Monocyte (primary cell): ENCODE results near the genes DHDDS and WDTC1.

DNA sequence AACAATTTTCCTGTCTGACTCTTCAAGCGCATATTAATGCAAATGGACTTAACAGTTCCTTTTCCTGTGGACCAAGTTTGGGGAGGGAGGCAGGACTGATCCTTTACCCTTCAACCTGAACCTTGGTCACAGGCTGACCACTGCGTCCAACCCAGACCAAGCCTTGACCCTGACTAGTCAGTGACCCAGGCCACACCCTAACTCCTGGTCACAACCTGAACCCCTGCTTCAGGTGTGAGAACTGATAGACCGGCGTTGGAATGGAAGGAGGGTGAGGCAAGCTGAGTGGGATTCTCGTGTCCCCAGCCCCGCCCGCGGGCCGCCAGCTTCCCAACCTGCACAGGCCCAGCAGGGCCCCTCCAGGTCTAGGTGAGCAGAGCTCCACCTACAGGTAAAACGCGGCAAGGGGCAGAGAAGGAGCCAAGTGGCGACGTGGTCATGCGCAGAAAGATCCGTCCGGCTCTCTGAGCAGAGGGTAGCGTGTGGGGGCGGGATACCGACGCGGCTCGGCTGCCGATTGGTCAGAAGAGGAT lies 372 bp upstream of the CEP85 start:
- PRO-cap, 2 experiments: no peak in any of the 2 experiments

DNA sequence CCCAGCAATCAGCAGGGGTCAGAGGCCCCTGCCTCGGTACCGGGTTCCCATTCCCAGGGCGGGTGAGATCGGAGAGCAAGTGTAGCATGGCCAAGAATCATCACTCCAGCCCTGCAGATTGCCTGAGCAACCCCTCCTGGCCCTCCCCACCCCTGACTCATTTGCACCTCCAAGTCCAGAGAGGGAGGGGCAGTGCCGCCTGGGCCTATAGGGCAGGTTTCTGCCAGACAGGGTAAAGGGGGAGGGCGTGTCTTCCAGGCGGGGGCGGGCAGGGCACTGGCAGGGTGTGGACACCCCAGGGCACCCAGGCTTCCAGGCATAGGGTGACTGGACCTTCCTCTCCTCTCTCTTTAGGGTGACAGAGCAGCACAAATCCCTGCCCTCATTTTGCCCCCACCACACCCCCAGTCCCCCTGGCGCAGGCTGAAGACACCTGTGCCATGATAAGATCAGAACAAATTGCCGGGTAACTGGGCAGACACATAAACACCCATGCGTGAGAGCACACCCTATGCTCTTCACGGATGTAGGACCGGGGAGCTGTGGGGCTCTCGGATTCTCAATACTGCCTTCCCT lies 3.2 kb upstream of the CRYBG2 start:
- PRO-cap, 2 experiments: no peak in any of the 2 experiments

DNA sequence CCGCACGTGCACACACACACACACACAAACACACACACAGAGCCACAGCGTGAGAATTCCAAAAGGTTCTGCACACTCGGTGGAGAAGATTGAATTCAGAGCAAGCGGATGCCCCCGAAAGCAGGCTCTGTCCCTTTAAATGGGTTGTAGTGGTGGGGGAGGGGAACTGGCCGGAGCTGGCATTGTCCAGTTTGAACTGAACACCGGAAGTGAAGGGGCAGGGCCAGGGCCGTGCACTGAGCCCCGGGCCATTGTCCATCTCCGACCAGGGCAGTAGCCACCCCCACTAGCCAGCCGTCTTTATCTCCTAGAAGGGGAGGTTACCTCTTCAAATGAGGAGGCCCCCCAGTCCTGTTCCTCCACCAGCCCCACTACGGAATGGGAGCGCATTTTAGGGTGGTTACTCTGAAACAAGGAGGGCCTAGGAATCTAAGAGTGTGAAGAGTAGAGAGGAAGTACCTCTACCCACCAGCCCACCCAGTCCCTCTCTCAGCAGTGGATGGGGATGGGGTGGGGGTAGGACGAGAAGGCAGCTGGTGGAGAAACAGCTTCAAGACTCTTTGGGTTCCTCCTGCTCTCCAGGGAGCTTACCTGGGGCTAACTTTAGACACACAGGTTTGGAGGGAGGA lies 1.2 kb upstream of the LIN28A start:
- PRO-cap, 2 experiments: no peak in any of the 2 experiments

DNA sequence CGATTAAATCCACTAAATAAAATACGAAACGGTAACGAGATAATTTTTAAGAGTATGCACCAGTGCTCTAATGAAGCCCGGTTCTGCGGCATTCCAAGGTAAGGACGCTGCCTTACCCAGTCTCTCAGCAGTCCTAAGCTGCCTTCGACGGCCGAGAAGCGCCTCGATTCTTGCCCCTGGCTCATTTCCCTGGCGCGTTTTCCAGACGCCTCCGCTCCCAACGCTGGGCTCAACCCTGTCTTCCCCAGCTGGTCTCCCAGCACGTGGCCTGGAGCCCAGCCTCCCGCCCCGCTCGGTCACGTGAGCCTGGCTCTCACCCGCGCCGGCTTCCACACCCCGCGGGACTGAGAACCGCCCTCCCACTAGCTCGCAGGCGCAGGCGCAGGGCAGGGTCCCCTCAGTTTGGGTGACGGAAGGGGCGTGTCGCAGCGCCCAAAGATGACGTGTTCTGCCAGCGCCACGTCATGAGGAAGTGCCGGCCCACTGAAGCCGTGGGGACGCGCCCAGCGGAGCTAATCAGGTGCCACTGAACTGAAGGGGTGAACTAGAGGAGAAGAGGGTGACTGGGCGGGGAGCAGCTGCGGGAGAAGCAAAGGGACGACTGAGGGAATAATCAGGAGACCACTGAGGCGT lies at the start of gene DHDDS:
TSS of gene DHDDS (plus strand) at position 465 of the 633 bp plus-strand sequence.
- PRO-cap, 2 experiments: peak in 2 of 2 experiments; most common plus-strand start position 547 of the sequence (in 2); most common minus-strand start position 341 of the sequence (in 1)

DNA sequence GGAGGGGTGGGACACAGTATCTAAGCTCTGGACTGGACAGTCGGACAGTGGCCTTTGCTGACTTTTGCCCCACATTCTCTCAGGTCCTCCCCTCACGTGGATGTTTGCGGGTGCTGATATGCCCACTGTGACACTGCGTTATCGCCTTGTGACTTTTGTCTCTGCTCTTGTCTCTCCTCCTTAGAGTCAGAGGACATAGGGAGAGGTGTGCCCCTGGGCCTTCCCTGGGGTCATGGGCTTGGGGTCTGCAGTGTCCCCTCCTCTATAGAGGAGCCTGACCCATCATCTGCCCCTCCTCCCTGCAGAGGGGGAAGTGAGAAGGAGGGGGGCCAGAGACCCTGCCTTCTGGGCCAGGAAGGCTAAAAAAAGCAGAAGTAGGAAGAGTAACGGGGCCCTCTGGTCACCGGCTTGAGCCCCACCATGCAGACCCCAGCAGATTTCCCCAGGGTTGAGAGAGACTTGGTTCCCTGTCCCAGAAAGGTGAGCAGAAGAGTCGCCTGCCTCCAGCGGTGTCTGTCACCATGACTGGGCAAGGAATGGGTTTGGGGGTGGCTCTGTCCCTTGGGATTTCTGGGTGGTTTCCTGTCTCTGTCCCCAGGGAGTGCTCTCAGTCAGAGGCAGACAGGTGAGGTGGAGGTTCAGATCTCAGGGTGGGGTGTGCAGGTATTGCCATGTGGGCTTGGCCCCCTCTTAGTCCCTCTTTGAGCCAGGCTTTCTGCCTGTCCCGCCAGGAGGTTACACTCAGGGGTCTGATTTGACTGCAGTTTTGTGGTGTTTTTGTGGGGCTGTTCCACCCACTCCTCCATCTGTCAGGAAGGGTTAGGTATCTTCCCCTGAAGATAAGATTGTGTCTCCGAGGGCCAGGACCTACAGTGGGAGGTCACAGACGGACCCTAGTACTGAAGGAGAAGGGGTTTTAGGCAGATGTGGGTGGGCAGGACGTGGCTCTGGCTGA lies 13.5 kb downstream of the RPS6KA1 start:
- PRO-cap, 2 experiments: peak in 2 of 2 experiments; most common plus-strand start position 183 of the sequence (in 2); most common minus-strand start position 49 of the sequence (in 1)

DNA sequence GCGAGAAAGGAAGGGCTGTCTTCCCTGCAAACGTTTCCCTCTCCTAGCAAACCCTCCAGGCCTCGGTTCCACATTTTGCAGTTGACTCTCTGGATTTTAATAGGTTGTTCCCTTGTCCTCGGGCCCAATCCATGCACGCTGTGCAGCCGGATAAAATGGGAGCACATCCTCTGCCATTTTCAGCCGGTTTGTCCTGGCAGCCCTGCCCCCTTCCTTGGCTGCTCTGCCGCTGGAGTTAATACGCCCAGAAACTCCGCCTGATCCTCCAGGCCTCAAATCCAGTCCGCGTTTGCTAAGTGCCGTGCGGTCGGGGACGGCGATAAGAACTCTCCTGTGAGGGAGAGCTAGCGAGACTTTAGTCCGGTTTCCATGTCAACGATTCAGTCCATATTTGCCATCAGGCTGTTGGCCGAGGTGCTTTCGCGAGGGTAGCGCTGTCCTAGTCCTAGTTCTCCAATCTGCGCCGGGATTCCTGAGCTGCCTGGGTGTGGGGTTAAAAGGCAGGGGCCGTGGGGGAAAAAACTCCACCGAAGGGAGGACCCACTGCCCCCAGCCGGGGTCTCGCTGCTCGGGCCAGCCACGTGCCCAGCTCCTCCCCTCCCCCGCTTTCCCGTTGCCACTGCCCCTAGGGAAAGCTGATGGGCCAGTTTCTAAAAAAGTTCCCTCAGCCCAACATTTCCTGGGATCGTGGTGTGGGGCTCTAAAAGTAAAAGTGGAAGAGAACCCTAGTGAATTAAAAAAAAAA lies 2.8 kb upstream of the ARID1A start:
- PRO-cap, 2 experiments: peak in 1 of 2 experiments; most common plus-strand start position 358 of the sequence (in 1)

DNA sequence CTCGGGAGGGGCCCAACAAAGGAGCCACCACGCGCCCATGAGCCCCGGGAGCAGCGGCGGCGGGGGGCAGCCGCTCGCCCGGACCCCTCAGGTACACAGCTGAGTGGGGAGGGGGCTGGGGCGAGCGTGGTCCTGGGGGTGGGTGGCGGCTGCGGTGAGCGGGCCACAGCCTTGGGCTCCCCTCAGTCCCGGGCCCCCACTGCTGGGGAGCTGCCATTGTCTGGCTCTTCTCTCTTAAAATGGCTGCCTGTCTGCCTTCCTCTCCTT lies 1.6 kb downstream of the ARID1A start:
- PRO-cap, 2 experiments: no peak in any of the 2 experiments

DNA sequence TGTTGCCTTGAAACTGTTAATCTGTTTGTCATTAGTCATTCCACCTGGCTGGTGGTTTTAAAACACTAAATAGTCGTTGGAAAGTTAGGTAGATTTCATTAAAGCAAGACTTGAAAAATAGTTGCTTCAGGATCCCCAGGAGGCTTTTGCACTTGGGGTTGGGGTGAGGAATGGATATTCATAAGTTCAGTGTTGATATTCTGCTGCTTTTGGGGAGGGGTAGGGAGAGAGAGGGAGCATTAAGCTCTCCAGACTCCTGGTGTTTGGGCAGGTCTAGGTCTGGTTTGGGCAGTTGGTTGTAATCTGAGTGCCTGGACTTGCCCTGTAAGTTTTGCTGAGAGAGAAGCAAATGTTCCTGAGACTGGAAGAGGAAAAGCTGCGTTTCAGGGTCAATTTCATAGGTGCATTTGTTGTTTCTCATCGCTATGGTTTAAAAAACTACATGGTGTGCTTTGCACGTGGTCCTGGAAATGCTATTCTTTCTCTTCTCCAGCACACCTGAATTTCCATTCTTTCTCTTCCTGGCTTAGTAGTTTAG lies 6.1 kb downstream of the ARID1A start:
- PRO-cap, 2 experiments: no peak in any of the 2 experiments

DNA sequence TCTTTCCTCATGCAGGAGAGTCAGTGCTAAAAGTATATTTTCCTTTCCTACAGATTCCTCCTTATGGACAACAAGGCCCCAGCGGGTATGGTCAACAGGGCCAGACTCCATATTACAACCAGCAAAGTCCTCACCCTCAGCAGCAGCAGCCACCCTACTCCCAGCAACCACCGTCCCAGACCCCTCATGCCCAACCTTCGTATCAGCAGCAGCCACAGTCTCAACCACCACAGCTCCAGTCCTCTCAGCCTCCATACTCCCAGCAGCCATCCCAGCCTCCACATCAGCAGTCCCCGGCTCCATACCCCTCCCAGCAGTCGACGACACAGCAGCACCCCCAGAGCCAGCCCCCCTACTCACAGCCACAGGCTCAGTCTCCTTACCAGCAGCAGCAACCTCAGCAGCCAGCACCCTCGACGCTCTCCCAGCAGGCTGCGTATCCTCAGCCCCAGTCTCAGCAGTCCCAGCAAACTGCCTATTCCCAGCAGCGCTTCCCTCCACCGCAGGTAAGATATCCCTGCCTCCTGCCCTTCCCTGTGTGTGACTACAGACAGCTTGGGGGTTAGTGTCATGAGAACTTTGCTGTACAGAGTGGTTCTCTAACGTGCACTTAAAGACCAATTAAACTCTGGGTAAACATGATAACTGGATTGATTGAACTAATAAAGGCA lies 35.4 kb downstream of the ARID1A start:
- PRO-cap, 2 experiments: no peak in any of the 2 experiments

DNA sequence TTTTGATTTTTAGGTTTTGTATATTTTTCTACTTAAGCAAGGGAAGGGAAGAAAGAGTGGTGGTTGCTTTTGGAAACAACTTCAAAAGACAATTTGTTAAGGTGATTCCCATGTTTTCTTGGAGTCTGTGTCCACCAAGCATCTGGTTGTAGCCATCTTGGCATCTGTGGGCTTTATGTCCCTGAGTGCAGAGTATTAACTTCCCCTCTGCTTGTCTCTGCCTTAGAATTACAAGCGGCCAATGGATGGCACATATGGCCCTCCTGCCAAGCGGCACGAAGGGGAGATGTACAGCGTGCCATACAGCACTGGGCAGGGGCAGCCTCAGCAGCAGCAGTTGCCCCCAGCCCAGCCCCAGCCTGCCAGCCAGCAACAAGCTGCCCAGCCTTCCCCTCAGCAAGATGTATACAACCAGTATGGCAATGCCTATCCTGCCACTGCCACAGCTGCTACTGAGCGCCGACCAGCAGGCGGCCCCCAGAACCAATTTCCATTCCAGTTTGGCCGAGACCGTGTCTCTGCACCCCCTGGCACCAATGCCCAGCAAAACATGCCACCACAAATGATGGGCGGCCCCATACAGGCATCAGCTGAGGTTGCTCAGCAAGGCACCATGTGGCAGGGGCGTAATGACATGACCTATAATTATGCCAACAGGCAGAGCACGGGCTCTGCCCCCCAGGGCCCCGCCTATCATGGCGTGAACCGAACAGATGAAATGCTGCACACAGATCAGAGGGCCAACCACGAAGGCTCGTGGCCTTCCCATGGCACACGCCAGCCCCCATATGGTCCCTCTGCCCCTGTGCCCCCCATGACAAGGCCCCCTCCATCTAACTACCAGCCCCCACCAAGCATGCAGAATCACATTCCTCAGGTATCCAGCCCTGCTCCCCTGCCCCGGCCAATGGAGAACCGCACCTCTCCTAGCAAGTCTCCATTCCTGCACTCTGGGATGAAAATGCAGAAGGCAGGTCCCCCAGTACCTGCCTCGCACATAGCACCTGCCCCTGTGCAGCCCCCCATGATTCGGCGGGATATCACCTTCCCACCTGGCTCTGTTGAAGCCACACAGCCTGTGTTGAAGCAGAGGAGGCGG lies 13.3 kb upstream of the PIGV start:
- PRO-cap, 2 experiments: no peak in any of the 2 experiments

DNA sequence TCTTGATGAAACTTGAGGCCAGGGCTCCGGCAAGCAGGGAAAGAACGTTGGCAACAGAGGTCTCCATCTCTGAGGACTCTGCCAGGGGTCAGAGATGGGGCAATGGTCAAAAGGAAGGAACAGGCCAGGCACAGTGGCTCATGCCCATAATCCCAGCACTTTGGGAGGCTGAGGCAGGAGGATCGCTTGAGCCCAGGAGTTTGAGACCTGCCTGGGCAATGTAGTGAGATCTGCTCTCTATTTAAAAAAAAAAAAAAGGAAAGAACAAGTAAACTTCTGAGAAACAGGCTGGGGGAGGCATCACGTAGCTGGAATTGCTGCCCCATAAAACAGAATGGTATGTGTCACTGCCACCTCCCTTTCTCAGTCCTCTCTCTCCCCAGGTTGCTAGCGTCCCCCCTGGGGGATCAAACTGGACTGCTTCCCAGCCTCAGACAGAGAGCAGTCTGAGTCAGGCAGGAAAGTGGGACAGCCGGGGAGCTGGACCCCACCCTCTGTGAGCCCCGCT lies 1.3 kb upstream of the SFN start:
- PRO-cap, 2 experiments: no peak in any of the 2 experiments

DNA sequence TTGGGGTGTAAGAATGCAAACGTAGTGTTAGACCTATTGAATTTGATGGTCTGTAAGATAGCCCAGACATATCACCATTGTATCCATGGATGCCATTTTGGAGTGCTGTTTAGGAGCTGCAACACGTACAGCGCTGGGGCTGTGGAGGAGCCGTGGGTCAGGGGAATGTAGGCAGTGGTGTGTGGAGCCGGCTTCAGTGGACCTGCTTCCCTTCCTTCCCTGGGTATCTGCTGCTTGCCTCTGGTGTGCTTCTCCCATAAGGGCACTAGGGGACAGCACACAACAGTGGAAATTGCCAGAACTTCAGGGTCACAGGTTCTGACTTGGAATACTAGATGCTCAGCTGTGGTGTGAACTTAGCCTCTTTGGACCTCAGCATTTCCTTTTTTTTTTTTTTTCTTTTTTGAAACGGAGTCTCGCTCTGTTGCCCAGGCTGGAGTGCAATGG lies 6.6 kb upstream of the KDF1 start:
- PRO-cap, 2 experiments: no peak in any of the 2 experiments

- PRO-cap, 2 experiments: peak in 1 of 2 experiments; most common plus-strand start chr1:26995570 (in 1)
Measured at GRCh38 chr1:26995134-26995645, 1.7 kb downstream of the TRNP1 start.

DNA sequence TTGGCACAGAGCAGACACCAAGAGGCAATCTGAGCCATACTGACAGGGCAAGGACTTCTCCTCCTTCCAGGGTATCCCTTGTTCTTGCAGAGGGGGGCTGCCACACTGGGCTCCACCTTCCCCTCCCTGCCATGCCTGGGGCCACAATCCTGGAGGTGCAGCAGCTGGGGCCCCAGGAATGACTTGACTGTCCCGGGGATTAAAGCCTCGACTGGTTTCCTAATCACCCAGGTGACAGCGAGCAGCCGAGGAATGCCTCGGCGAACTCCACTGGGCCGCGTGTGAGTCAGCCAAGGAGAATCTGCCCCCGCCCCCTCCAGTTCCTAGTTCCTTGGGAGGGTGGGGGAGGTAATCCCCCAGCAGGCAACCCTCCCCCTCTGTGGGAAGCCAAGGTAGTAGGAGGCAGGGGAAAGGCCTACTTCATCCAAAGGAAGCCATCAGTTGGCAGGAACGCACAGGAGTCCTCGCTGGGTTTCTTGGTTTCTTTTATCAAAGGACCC lies 1.7 kb downstream of the TENT5B start:
- PRO-cap, 2 experiments: no peak in any of the 2 experiments

DNA sequence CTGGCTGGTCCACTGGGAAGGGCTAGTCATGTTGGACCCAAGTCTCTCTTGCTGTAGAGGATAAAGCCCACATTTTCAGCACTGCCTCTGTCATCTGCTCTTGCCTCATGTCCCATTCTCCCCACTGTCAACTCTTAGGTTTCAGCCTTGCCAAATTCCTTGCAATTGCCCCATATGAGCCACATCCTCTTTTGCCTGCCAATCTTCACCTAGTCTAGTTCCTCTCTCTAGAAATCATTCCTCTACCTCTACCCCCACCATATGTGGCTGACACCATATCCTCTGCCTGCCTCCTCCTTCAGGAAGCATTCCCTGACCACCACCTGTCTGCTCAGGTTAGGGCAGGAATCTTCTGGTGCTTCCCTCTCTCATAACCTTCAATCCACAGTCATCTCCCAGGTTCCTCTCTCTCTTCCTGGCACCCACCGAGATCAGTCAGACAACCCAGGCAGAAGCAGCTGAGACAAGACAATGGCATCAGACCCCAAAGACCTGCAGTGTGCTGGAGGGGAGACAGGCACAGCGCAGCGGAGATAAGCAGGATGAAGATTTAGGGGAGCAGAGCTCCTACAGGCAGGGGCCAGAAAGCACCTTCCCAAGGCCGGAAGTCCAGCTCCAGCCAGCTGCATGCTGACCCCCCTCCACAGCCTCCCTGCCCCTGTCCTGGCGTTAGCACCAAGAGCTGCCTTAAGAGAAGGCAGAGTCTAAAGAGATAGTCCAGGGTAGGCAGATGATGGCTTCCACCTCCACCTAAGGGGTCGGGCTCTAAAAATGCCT lies 38.1 kb downstream of the SLC9A1 start:
- PRO-cap, 2 experiments: peak in 1 of 2 experiments; most common plus-strand start position 237 of the sequence (in 1); most common minus-strand start position 132 of the sequence (in 1)

- PRO-cap, 2 experiments: no peak in any of the 2 experiments
Measured at GRCh38 chr1:27141370-27142124, 13.4 kb downstream of the SLC9A1 start.

DNA sequence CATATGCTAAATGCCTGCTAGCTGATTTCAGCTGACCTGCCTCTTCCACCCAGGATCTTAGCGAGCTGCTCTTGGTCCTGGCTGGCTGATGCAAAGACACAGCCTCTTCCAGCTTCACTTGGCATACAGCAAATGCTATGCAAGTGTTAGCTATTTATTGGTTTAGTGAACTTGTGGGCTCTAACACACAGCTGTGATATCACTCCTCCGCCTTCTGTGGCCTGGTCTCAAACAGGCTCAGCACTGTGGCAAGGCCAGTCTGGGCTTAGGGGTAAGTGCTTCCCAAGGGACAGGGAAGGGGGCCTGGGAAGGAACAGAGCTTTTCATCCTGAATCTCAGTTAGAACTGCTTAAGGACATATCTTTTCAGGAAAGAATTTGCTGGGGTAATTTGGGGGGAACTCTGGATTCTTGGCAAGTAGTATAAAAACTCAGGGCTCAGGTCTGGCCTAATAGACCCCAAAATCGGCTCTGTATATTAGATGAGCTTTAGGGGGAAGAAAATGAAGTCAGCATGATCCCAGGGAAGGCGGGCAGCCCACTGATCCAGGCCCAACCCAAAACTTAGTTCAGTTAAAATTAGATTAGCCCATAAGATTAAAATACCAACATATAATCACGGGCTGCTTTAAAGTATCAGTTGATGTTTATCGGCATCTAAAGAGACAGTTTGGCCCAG lies 9.4 kb downstream of the SLC9A1 start:
- PRO-cap, 2 experiments: no peak in any of the 2 experiments

DNA sequence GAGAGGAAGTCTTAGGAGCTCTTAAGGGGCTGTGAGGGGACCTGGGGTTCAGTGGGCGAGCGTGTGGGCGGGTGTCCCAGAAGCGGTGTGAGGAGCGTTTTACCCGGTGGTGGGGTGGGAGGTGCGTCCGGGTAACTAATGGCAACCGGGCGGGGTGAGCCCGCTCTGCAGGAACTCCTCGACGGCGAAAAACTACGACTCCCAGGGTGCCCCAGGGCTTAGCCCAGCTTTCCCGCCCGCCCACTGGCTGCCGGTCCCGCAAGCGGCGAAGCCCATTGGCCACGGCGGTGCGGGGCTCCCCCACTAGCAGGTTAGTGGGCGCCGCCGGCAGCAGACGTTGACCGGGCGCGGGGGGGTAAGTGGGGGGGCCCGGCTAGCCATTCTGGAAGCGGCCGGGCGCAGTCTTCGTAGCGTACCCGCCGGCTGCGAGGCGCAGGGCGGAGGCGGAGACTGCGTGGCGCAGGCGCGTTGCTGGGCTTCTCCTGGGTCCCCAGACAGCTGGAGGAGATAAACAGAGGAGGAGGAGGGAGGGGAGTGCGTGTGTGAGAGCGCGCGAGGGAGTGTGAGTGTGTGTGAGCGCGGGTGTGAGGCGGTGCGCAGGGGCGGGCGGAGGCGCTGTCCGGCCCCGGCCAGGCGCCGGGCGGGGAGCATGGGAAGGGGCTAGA lies at the start of gene WDTC1:
TSS of gene WDTC1 (plus strand) at position 474 of the 665 bp plus-strand sequence.
- PRO-cap, 2 experiments: peak in 2 of 2 experiments; most common plus-strand start position 539 of the sequence (in 2)

DNA sequence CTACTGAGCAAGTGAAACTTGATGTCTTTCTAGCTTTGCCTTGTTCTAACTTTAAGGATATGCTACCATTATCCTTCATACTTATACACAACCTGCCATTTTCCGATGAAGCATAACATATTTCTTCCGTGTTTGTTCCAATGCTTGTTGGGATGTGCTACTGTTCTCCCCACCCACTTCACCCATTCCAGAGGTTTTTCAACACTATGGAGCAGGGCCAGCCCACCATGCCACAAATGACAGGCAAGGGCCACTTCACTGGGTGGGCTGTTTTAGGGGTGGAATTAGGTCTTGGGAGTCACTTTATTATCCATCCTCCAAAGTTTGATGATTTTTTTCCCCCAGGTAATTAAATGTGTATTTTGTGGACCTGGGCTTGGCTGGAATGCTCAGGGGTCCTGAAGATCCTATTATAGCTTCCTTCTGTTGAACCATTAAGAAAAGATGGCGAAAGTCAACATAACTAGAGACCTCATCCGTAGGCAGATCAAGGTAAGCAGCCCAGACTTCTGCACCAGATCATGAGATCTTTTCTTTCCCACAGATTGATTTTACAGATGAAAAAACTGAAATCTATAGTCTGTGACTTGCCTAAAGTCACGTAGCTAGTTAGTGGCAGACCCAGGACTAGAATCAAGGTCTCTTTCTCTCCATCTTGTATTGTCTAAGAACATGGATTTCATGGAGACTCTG lies 26.3 kb downstream of the WDTC1 start:
- PRO-cap, 2 experiments: no peak in any of the 2 experiments

DNA sequence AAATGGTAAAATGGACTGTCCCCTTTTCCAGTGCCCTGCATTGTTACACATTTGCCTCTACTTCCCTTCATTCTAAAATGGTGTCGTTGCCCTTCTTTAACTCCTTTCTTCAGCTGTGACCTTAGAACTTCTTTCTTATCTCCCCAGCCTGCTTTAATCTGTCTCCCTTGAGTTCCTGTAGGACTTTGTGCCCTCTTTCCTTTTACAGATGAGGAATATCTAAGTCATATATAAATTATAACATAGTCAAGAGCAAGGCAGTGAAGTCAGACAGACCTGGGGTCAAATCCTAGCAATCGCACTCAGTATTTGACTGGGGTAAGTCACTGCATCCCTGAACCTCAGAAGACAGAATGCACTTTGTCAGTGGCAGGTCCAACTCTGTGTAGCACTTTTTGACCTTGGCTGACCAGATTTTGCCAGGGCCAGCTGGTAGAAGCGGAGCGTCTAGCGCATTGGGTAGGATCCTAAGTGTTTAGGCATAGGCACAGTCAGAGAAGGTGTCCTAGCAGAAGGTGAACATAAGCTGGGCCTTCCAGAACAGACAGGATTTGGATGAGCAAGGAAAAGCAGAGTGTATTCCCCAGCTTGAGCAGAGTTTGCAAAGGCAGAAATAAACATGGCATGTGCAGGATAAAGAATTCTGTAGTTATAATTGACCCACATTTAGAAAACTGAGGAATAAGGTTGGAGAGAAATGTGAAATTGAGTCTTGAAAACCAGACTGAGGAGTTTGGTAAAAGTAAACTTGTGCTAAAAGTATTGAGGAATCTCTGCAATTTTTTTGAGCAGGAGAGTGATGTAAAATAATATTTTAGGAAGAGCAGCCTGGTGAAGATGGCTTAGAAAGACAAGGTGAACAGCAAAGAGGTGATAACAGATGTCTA lies 31.1 kb upstream of the TMEM222 start:
- PRO-cap, 2 experiments: no peak in any of the 2 experiments